ENCODE data around the genes F11R and TSTD1.

- PRO-cap, result no peak
These were observed 28.7 kb downstream of the ITLN2 start for GRCh38 chr1:160925797-160926351.

DNA sequence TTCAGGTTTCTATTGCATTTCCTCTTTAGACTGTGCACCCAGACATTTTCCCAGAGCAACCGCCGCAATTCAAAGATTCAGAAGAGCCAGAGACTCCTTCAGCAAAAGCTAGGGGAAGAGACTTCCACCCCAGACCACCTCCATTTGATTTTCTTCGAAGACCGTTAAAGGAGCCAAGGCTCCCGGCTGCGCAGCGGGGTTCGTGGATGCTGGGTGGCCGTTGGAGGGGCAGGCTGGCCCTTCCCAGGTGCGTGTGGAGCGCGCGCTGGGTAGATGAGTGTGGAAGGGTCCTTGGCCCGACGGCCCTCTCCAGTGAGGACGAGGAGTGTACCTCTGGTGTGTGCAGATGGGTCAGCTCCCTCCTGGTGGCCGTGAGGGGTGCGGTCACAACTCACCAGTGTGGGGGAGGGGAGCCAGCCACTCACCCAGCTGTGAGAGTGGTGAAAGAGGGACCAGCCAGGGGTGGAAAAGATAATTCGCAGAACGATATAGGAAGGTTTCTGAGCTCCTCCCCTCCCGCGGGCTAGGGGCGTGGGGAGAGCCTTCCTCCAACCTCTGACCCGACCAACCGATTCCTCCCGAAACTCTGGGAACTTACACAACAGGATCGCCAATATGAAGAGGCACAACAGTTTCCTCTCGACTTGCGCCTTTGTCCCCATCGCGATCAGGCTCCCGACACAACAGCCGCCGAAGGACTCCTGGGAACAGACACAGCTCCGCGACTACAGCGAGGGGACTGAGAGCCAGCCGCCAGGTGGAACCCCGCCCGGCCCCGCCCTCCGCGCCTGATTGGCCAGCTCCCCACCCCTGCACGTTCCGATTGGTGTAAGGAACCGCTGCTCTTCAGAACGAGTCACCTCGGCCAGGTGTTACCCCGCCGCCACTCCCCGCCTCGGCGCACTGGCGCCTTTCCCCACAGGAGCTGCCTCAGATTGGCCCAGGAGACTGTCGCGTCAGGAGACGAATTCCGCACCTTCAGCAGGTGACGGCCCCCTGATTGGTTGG lies at the start of gene F11R:
Gene F11R, minus strand, starts transcription at position 741 of the 1,008 bp plus-strand sequence.
- PRO-cap, result no peak

- PRO-cap, result no peak
These were observed at the start of gene TSTD1 for GRCh38 chr1:161038167-161039189. Gene TSTD1, minus strand, starts transcription at chr1:161038964.

- PRO-cap, result no peak
These were observed 1.4 kb downstream of the ARHGAP30 start for GRCh38 chr1:161068031-161068879.

- PRO-cap, result no peak
These were observed 4.7 kb upstream of the ARHGAP30 start for GRCh38 chr1:161073941-161075238.

- PRO-cap, result no peak
These were observed 4.2 kb downstream of the NIT1 start for GRCh38 chr1:161121839-161122836.

DNA sequence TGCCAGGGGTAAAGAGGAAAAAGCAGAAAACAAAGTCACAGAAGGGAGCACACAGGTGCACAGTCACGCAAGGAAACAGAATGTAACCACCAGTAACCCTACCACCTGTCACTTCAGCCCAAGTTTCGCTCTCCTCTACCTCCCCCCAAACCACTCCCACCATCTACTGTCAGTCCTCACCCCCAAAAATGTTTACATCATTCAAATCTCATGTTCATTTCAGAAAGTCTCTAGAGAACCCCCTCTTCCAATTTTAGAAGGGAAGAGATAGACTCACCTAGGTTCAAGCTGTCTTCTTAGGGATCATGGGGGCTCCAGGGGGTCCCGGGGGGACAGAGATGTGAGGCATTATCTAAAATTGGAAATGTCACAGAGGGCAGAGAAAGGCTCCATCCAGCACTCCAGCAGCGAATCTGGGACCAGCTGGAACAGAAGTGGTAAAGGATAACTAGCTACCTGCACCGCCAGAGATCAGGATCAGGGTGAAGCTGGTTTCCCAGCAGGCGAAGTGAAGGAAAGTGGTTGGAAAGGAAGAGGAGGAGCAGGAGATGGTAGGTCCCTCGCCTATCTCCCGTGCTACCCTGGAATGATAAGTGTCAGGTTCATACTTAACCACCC lies 1.0 kb downstream of the B4GALT3 start:
- PRO-cap, result no peak

DNA sequence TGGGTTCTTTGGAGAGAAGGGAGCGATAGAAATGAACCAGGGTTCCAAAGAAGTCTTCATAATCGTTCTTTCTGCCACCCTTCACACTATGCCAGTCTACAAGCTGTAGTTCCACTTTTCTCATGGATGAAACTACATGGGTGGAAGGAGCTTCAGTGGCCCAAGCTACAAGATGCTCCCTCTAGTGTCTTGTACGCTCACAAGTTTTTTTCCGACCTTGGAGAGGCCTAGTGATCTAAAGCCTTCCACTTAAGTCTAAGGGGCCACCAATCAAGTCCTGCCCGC lies 375 bp upstream of the TOMM40L start:
- PRO-cap, result bidirectional peak, plus-strand start outside the sequence, minus-strand start at position 211 of the sequence

- PRO-cap, result no peak
These were observed 2.4 kb downstream of the PCP4L1 start for GRCh38 chr1:161261023-161261272.

DNA sequence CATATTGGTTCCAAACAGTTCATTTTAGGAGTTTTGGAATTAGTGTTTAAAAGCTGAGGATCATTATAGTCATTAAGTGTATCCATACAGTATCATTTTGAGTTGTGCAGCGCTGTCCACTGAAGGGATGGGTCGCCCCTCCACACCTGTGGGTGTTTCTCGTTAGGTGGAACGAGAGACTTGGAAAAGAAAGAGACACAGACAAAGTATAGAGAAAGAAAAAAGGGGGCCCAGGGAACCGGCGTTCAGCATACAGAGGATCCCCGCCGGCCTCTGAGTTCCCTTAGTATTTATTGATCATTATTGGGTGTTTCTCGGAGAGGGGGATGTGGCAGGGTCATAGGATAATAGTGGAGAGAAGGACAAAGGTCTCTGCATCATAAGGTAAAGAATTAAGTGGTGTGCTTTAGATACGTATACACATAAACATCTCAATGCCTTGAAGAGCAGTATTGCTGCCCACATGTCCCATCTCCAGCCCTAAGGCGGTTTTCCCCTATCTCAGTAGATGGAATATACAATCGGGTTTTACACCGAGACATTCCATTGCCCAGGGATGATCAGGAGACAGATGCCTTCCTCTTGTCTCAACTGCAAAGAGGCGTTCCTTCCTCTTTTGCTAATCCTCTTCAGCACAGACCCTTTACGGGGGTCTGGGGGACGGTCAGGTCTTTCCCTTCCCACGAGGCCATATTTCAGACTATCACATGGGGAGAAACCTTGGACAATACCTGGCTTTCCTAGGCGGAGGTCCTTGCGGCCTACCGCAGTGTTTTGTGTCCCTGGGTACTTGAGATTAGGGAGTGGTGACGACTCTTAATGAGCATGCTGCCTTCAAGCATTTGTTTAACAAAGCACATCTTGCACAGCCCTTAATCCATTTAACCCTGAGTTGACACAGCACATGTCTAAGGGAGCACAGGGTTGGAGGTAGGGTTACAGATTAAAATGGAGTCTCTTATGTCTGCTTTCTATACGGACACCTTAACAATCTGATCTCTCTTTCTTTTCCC lies 1.7 kb downstream of the SDHC start:
- PRO-cap, result no peak

DNA sequence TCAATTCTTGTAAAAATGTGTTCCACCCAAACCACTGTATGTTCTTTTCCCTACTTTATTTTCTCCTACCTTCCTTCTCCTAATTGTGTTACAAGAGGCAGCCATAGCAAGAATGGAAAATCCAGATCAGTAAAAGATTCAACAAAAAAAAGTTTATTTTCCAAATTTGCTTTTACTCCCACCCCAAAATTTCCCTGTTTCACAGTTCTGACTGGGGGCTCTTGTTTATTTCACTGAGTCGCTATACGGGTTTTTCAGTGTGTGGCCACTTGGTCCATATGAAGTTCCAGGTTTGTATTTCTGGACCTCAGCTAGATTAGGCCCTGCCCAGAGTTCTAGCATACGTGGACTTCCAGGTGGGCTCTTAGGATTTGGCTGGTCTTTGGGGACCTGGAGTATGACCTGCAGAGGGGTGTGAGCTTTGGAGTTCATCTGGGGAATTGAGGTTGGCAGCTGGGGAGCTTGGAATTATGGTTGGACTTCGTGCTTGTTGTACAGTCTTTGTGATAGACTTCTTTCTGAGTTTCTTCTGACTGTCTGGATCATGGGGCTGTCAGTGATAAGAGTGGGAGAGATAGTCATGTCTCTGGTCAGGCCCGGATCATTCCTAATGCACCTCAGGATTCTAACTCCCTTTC lies 3.0 kb downstream of the CFAP126 start:
- PRO-cap, result no peak

GRCh38 chr1:161399189-161400252 lies 31.8 kb upstream of the CFAP126 start:
- PRO-cap, result bidirectional peak, plus-strand start at chr1:161399385, minus-strand start at chr1:161399330; bidirectional peak, plus-strand start at chr1:161399997, minus-strand start at chr1:161399634

DNA sequence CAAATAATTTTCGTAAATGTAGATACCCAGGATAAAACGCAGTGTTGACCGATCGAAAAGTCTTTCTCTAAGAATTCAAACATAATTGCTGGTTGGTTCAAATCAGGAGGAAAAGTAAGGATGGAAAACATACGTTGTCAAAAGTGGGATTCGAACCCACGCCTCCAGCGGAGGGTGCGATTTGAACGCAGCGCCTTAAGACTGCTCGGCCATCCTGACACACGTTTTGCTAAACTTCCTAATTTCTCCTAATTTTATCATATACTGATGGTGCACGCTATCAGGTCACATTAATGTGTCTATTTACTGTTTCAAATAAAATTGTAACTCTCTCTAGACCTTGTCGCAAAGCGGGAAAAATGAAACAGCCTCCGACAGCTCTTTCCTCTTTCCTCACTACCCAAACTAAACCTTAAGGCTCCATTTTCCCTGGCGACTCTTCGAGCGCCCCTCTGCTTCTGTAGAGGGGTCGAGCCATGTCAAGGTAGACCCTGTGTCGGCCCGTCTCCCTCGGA lies 19.1 kb downstream of the FCGR3B start:
- PRO-cap, result bidirectional peak, plus-strand start outside the sequence, minus-strand start at position 461 of the sequence

GRCh38 chr1:161624510-161625002 lies 6.4 kb downstream of the FCGR3B start:
- PRO-cap, result no peak

- PRO-cap, result no peak
These were observed 10.6 kb upstream of the DUSP12 start for GRCh38 chr1:161738933-161739485.

GRCh38 chr1:161739697-161740409 lies 9.7 kb upstream of the DUSP12 start:
- PRO-cap, result no peak

DNA sequence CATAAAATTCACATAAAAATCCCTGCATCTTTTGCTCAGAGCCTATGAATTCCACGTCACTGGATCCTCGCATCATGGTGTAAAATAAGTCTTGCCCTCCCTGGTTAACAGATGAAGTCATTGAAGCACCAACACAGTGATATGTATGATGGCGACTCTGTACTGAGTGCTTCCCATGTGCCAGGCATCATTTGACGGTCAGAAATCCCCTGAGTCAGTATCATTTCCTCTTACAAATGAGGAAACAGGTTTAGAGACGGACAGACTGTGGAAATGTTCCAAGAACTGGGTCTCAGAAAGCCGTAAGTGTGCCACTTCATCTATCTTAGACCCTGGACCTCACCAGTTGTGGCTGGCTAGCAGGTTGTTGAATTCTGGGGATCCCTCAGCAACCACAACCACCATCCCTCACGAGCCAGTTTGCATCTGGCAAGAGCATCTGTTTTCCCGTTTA lies 5.1 kb upstream of the OLFML2B start:
- PRO-cap, result no peak

- PRO-cap, result no peak
These were observed 120.0 kb downstream of the NOS1AP start for GRCh38 chr1:162189185-162190111.

DNA sequence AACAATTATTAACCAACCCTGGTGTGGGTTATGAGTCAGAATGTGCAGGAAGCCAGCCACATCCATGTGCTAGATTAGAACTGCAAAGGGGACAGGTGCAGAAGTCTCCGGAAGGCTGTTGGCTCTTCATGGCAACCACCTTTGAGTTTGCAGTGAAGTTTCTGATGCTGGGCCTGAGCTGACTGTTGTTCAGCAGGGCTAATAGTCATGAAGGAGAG lies 70.6 kb downstream of the SPATA46 start:
- PRO-cap, result no peak

GRCh38 chr1:162612537-162613529 lies 19.4 kb upstream of the DDR2 start:
- PRO-cap, result no peak